SK-N-DZ (cell line): ENCODE measurements around a stretch of chr7.

DNA sequence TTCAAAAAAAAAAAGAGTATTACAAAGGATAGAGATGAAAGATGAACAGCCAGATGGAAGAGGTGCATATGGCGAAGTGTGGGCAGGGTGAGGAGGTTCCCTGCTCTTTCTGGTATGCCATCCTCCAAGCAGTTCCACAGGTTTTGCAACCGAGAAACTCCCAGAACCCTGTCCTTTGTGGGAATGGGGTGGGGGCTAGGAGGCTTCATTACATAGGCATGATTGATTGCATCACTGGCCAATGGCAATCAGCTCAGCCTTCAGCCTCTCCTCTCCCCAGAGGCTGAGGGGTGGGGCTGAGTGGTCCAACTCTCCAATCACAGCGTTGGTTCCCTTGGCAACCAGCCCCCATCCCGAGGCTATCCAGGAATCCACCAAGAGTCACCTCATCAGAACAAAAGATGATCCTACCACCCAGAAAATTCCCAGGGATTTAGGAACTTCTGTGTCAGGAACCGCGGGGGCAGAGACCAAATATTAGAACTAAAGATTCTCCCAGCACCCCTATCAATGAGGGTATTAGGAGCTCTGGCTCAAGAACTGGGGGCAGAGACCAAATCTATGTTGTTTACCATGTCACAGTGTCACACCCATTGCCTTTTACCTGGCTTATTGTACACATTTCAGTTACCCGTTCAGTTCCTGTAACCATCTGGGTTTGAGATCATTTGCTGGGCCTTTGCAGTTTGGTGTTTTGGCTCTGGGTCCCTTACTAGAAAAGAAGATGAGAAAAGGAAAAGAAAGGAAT, 22.7 kb upstream of the CLDN3 start:
RAMPAGE:
- cytosol, long total RNA = no peak
- nucleus, long total RNA = no peak

RAMPAGE:
- cytosol, long total RNA = no peak
- nucleus, long total RNA = no peak
Measured at GRCh38 chr7:73823078-73823366, 7.8 kb upstream of the CLDN4 start.

DNA sequence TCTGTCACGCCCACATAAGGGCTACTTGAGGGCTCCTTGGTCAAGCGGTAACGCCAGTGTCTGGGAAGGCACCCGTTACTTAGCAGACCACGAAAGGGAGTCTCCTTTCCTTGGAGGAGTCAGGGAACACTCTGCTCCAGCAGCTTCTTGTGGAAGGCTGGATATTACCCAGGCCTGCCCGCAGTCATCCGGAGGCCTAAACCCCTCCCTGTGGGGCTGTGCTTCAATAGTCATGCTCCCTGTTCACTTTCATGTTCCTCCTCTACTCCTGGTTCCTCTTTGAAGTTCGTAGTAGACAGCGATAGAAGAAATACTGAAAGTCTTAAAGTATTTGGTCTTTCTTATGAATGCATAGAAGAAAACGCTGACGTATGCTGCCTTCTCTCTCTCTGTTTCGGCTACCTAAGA, 3.4 kb upstream of the METTL27 start:
RAMPAGE:
- cytosol, long total RNA = no peak
- nucleus, long total RNA = no peak

GRCh38 chr7:73855478-73856291, 5.3 kb upstream of the TMEM270 start:
RAMPAGE:
- cytosol, long total RNA = no peak
- nucleus, long total RNA = no peak

DNA sequence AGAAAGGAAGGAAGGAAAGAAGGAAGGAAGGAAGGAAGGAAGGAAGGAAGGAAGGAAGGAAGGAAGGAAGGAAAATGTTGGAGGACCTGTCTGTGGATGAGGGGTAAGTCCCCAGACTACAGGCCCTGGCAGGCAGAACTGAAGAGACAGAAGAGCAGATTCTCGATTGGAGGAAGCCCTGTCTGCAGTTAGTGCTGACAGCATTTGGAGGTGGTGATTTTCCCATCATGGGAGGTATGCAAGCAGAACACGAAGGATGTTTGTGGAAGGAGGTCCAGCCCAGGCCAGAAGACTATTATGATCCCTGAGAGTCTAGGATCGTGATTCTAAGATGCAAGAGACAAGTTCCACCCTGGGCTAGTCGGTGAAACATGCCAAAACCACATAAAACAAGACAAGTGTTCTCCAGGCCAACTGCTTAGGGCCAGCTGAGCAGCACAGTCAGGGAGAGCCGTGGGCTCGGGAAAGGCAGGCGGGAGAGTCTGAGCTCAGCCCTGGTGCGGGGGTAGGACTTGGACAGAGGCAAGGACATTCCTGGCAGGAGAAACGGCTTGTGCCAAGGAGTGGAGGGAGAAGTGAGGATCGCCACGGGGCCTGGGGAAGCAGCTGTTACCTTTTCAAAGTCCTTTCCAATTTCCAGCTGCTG, 4.0 kb downstream of the ELN start:
RAMPAGE:
- cytosol, long total RNA = no peak
- nucleus, long total RNA = no peak

GRCh38 chr7:74093529-74094447, 10.2 kb downstream of the LIMK1 start:
RAMPAGE:
- cytosol, long total RNA = no peak
- nucleus, long total RNA = no peak

DNA sequence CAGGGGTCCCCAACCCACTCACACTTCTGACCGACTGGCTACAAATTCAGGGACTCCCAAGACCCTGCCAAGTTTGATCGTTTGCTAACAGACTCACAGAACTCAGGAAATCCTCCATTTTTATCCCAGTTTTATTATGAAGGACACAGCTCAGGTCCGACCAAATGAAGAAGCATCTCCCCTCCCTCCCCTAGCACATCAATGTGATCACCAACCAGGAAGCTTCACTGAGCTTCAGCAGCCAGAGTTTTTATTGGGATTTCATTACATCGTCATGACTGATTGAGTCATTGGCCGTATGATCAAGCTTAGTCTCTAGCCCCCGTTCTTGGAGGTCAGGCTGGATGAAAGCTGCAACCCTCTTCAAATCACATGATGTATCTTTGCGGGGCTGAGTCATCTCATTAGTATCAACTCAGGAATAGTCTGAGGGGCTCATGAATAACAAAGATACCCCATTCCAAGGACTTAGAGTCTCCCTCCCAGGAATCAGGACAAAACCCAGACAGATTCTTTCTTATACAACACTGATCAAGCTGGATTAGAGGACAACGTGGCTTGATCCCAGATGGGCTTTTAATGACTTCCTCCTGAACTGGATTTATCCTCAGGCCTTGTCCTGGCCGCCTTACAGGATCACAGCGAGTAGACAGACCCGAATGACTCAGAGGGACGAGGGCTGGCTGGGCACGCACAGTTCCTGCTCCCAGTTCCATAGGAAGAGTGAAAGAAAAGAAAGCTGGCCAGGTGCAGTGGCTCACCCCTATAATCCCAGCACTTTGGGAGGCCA, 14.4 kb downstream of the LIMK1 start:
RAMPAGE:
- cytosol, long total RNA = no peak
- nucleus, long total RNA = no peak

GRCh38 chr7:74133641-74134103, 40.5 kb upstream of the EIF4H start:
RAMPAGE:
- cytosol, long total RNA = no peak
- nucleus, long total RNA = no peak

DNA sequence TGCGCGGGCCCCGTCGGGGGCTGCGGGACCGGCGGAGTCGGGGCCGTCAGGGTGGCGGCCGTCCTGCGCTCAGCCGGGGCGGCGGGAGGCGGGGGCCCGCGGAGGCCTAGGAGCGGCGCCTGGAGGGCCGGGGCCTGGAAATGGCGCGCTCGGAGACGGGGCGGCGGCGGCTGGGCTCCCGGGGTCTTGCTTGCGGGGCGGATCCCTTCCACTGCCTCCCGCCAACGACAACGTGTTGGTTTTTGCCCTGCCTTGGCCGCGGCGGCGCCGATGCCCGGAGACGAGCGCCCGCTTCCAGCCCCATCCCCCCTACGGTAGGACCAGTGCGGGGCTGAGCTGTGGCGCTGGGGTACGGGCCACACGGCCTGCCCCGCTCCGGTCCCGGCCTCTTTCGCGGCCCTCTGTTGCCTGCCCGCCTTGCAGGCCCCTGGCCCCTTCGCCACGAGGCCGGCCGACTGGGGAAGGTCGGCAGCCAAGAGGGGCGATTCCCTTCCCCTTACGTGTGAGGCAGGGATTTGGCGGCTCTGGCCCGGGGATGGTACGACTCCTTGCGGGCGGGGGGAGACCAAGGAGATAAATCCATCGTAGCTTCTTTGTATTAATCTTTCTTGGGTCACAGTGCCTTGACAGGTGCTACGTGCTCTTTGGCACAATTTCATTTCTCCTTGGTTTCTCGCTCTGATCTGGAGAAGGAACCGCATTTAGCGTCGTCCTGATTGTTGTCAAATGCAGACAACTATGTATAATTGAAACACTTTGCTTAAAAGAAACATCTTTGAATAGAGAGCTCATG, 495 bp downstream of the EIF4H start:
RAMPAGE:
- cytosol, long total RNA = no peak
- nucleus, long total RNA = no peak

DNA sequence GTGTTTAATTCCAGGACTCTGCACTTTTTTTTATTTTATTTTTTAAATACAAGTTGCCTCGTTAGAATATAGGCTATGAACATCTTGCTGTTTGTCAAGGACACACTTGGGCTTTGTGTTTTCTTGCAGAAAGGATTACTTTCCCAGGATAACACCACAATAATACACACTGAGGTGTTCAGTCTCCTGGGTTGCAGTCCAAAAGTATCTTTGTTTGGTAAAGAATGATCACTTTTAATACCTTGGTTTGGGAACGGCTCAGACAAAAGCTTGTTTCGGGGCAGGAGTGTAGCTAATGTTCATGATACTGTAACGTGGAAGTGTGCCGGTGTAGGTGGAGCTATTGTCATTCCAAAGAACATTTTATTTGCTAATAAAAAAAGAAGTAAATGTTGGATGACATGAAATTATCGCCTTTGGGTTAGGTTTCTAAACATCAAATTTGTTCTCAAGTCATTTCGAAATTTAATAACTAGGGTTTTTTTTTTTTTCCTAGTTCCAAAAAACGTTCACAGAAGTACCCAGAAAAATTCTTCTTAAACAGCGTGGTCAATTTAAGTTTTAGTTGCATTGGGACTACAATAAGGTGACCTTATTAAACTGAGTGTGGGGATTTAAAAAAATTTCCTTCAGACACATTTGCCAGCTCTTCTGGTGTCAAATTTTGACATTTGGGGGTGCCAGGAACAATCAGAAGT, 1.2 kb downstream of the EIF4H start:
RAMPAGE:
- cytosol, long total RNA = no peak
- nucleus, long total RNA = no peak

RAMPAGE:
- cytosol, long total RNA = no peak
- nucleus, long total RNA = no peak
Measured at GRCh38 chr7:74189183-74190031, 15.3 kb downstream of the EIF4H start.

RAMPAGE:
- cytosol, long total RNA = no peak
- nucleus, long total RNA = no peak
Measured at GRCh38 chr7:74219591-74220575, 10.1 kb downstream of the LAT2 start.

DNA sequence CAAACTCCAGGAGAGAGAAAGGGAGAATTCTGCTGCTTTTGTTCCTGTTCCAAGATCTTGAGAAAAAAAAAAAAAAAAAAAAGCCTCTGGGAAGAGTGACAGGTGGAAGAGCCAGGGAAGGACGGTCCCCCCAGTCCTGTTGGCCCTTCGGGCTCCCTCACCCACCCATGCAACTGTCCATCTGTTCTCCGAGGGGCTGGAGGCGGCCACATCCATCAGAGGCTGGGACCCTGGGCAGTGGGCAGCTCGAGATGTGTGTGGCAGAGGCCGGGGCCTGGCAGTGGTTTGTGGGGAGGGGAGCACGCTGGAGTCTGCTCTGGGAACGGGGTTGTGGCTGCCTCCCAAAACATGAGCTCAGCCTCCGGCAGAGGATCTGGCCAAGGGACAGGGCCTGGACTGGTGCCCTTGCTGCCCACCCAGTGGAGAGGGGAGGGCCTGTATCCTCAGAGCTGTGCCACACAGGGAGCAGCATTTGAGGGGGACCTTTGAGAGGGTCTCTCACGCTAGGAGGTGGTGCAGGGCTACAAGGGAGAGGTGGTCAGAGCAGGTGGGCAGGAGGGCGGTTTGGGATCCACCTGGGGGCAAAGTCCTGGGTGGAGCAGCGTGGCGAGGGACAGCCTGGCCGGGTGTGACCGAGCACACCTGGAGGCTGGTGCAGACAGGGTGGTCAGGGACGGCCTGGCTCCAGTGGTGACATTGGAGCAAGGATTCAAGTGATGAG, 35.7 kb downstream of the CLIP2 start:
RAMPAGE:
- cytosol, long total RNA = no peak
- nucleus, long total RNA = no peak

DNA sequence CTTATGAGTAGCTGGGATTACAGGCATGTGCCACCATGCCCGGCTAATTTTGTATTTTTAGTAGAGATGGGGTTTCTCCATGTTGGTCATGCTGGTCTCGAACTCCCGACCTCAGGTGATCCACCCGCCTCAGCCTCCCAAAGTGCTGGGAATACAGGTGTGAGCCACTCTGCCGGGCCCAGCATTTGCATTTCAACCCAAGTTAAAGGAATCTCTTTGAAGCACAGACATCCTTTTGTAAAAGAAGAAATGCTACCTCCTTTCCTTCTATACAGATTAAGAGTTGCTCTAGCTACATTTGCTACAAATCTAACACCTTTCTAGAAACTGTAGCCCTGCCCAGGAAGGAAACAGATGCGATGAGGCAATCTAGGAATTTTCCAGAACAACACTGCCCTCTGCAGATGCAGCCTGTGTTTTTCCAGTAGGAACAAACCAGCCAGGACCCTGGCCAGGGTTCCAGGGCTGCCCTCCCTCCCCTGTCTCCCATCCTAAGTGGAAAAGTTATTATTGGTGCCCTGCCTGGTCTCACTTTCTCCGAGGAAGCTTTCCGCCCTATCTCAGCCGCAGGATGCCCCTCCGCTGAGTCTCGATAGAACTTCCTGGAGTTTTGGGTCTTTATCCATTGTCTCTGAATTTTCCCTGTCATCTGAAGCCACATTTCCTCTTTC, 60.1 kb upstream of the GTF2IRD1 start:
RAMPAGE:
- cytosol, long total RNA = no peak
- nucleus, long total RNA = no peak

RAMPAGE:
- cytosol, long total RNA = no peak
- nucleus, long total RNA = no peak
Measured at GRCh38 chr7:74472695-74473165, 19.0 kb downstream of the GTF2IRD1 start.

DNA sequence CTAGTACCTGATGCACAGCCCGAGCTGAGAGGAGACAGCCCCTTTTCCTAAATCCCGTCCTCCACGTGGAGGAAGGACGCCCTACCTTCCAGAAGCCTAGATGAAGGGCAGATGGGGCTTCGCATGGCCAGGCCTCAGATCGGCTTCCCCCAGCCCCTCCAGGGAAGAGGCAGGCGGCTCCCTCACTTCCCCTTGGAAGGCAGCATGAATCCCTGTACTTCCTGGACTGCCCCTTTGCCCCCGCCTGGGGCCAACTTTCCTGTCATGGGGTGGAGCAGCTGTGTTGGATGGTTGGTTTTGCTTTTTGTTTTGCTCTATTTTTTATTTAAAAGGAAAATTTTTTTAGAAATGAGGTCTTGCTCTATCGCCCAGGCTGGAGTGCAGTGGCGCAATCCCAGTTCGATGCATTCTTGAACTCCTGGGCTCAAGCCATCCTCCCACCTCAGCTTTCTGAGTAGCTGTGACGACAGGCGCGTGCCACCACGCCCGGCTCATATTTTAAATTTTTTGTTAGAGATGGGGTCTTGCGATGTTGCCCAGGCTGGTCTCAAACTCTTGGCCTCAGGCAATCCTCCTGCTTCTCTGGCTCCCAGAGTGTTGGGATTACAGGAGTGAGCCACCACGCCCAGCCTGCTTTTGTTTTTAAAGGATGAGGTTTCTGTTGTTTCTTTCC, 27.3 kb downstream of the GTF2IRD1 start:
RAMPAGE:
- cytosol, long total RNA = no peak
- nucleus, long total RNA = no peak

RAMPAGE:
- cytosol, long total RNA = no peak
- nucleus, long total RNA = no peak
Measured at GRCh38 chr7:74655480-74655649, 2.2 kb upstream of the GTF2I start.

DNA sequence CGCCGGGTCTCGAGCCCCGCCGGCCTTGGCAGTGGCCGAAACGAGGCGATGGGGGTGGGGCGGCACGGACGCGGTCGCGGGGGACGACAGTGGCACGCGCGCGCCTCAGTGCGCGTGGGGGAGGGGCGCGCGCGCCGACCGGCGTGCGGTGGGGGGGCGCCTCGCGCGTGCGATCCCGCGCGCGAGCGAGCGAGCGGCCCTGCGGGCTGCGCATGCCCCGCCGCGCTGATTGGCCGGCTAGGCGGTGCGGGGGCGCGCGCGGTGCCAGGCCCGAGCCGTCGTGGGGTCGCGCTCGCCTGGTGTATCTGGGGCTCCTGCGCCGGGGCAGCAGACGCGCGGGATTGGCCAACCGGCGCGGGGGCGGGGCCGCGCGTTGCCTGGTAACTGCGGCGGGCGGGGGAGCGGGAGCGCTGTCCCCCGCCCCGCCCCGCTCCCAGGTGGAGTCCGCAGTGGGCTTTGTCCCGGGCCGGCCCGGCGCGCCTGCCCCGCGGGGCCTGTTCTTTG, 797 bp downstream of the GTF2I start:
RAMPAGE:
- cytosol, long total RNA = no peak
- nucleus, long total RNA = no peak

RAMPAGE:
- cytosol, long total RNA = no peak
- nucleus, long total RNA = no peak
Measured at GRCh38 chr7:74658767-74659058, 1.2 kb downstream of the GTF2I start.

RAMPAGE:
- cytosol, long total RNA = no peak
- nucleus, long total RNA = no peak
Measured at GRCh38 chr7:74874760-74875239, 23.4 kb upstream of the GTF2IRD2 start.